ENCODE measurements around the genes AGK, CLEC5A and GSTK1.

DNA sequence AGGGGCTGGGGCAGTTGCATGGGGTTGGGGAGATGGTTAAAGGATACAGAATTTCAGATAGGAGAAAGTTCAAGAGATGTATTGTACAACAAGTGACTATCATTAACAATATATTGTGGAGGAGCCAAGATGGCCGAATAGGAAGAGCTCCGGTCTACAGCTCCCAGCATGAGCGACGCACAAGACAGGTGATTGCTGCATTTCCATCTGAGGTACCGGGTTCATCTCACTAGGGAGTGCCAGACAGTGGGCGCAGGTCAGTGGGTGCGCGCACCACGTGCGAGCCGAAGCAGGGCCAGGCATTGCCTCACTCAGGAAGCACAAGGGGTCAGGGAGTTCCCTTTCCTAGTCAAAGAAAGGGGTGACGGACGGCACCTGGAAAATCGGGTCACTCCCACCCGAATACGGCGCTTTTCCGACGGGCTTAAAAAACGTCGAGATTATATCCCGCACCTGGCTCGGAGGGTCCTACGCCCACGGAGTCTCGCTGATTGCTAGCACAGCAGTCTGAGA lies 17.8 kb upstream of the MRPS33 start:
- PRO-cap, 4 experiments, result no peak in any of the 4 experiments
- RAMPAGE, long total RNA, 2 experiments, result no peak in any of the 2 experiments

- PRO-cap, 4 experiments, result no peak in any of the 4 experiments
- RAMPAGE, long total RNA, 2 experiments, result no peak in any of the 2 experiments
Measured at GRCh38 chr7:141280026-141280745, 206.3 kb downstream of the TMEM178B start.

- PRO-cap, 4 experiments, result no peak in any of the 4 experiments
- RAMPAGE, long total RNA, 2 experiments, result no peak in any of the 2 experiments
Measured at GRCh38 chr7:141301513-141302000, 227.7 kb downstream of the TMEM178B start.

GRCh38 chr7:141366914-141367366 lies 184.3 kb upstream of the AGK start:
- PRO-cap, 4 experiments, result no peak in any of the 4 experiments
- RAMPAGE, long total RNA, 2 experiments, result no peak in any of the 2 experiments

DNA sequence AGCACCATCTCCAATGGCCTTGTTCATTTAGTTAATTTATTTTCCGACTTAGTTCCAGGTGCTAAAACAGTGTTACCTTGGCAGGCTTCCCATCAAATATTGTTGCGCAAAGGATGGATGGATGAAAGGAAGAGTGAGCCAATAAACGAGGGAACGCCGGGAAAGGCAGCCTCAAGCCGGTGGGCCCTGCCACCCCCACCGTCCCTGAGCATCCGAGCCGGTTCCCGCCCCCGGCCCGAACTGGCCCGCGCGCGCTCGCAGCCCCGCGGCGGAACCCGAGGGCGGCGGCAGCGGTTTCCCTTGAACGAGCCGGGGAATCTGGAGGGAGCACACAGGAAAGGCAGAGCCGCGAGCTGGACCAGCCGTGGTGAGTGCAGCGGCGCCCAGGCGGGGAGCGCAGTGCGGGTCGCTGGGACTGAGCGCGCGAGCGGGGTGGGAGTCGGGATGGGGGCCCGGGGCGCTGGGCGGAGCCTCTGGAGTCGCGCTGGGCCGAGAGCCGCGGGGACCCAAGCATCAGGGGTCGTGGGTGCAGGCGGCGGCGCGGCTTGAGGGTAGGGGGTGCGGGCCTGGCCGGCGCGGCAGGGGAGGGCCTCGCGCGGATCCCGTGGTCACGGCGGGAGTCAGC lies at the start of gene AGK:
TSS of gene AGK (plus strand) at position 343 of the 625 bp plus-strand sequence.
- PRO-cap, 4 experiments, result peak in 4 of 4 experiments; most common plus-strand start position 343 of the sequence (in 3); most common minus-strand start position 548 of the sequence (in 2)
- RAMPAGE, long total RNA, 2 experiments, result start-site peak on the plus strand in 1 of 2 experiments, centred at position 356 of the sequence, 107 reads per replicate

GRCh38 chr7:141585729-141586204 lies 34.6 kb downstream of the AGK start:
- PRO-cap, 4 experiments, result no peak in any of the 4 experiments
- RAMPAGE, long total RNA, 2 experiments, result no peak in any of the 2 experiments

GRCh38 chr7:141657280-141657759 lies 44.6 kb downstream of the DENND11 start:
- PRO-cap, 4 experiments, result no peak in any of the 4 experiments
- RAMPAGE, long total RNA, 2 experiments, result no peak in any of the 2 experiments

GRCh38 chr7:141946722-141947221 lies at the start of gene CLEC5A:
Gene CLEC5A, minus strand, starts transcription at chr7:141946974.
- PRO-cap, 4 experiments, result no peak in any of the 4 experiments
- RAMPAGE, long total RNA, 2 experiments, result start-site peak on the minus strand in 1 of 2 experiments, at chr7:141946939-141947001 at its widest, 15 reads per replicate

- PRO-cap, 4 experiments, result no peak in any of the 4 experiments
- RAMPAGE, long total RNA, 2 experiments, result no peak in any of the 2 experiments
Measured at GRCh38 chr7:141985782-141986376, 9.8 kb upstream of the MGAM start.

DNA sequence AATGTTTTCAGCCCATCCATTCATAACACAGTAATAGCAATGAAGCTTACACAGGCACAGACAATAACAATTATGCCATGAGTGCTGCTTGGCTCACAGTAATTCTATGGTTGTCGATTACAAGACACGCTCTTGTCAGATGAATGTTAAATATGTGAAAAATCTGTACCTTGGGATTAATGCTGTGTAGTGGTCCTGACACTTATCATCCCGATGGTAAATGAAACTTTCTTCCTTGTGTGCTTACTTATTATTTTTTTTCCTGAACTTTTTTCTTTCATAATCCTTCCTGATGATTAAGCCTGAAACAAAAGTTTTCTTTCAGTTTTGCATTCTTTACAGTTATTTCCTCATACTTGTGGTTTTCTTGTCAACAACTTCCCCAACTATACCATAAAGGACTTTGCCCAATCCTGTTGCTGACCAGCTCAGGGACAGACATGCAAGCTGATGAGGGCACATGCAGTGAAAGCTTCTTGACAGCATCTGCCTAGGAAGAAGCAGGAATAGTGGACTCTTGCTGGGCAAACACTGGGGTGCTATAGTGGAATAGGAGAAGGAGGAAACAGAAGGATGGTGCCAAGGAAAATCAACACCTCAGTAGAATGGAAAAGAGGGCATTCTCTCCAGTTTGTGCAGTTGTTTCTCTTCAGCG lies 6.8 kb upstream of the MGAM2 start:
- PRO-cap, 4 experiments, result no peak in any of the 4 experiments
- RAMPAGE, long total RNA, 2 experiments, result no peak in any of the 2 experiments

DNA sequence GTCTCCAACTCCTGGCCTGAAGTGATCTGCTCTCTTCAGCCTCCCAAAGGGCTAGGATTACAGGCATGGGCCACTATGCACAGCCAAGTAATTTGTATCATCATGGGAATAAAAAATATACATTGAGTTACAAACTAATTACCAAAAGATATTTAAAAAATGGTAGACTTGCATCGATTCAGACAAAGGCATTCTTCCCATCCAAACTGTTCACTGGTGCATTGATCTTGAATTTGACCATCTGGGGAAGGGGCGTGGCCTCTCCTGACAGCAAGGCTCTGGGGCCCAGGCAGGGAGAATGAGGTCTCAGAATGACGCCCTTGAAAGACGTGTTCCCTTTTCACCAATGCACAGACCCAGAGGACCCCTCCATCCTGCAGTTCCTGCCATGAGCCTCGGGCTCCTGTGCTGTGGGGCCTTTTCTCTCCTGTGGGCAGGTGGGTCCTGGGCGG lies 91.0 kb upstream of the PRSS58 start:
- PRO-cap, 4 experiments, result no peak in any of the 4 experiments
- RAMPAGE, long total RNA, 2 experiments, result no peak in any of the 2 experiments

- PRO-cap, 4 experiments, result no peak in any of the 4 experiments
- RAMPAGE, long total RNA, 2 experiments, result no peak in any of the 2 experiments
Measured at GRCh38 chr7:142620294-142620790, 128.9 kb upstream of the PRSS1 start.

GRCh38 chr7:142637155-142637727 lies 112.0 kb upstream of the PRSS1 start:
- PRO-cap, 4 experiments, result no peak in any of the 4 experiments
- RAMPAGE, long total RNA, 2 experiments, result no peak in any of the 2 experiments

- PRO-cap, 4 experiments, result no peak in any of the 4 experiments
- RAMPAGE, long total RNA, 2 experiments, result no peak in any of the 2 experiments
Measured at GRCh38 chr7:142656390-142656965, 92.8 kb upstream of the PRSS1 start.

DNA sequence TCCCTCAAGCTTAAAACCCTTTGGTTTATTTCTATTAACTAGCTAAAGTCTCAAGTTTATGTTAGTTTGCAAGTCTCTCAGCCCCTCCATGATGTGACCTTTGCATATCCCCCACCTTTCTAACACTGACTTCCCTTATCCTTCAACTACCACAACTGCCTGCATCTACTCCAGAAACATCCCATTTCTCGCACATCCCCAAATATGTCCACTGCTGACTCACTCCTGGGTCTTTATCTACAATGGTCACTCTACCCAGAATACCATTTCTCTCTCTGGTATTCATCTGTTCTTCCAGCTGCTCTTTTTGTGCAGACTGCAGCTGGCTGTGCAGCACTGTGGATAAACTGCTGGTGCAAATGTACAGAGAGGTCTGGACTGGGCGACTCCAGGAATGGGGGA lies 32.7 kb upstream of the PRSS1 start:
- PRO-cap, 4 experiments, result no peak in any of the 4 experiments
- RAMPAGE, long total RNA, 2 experiments, result no peak in any of the 2 experiments

GRCh38 chr7:142717549-142717748 lies 31.8 kb upstream of the PRSS1 start:
- PRO-cap, 4 experiments, result no peak in any of the 4 experiments
- RAMPAGE, long total RNA, 2 experiments, result no peak in any of the 2 experiments

DNA sequence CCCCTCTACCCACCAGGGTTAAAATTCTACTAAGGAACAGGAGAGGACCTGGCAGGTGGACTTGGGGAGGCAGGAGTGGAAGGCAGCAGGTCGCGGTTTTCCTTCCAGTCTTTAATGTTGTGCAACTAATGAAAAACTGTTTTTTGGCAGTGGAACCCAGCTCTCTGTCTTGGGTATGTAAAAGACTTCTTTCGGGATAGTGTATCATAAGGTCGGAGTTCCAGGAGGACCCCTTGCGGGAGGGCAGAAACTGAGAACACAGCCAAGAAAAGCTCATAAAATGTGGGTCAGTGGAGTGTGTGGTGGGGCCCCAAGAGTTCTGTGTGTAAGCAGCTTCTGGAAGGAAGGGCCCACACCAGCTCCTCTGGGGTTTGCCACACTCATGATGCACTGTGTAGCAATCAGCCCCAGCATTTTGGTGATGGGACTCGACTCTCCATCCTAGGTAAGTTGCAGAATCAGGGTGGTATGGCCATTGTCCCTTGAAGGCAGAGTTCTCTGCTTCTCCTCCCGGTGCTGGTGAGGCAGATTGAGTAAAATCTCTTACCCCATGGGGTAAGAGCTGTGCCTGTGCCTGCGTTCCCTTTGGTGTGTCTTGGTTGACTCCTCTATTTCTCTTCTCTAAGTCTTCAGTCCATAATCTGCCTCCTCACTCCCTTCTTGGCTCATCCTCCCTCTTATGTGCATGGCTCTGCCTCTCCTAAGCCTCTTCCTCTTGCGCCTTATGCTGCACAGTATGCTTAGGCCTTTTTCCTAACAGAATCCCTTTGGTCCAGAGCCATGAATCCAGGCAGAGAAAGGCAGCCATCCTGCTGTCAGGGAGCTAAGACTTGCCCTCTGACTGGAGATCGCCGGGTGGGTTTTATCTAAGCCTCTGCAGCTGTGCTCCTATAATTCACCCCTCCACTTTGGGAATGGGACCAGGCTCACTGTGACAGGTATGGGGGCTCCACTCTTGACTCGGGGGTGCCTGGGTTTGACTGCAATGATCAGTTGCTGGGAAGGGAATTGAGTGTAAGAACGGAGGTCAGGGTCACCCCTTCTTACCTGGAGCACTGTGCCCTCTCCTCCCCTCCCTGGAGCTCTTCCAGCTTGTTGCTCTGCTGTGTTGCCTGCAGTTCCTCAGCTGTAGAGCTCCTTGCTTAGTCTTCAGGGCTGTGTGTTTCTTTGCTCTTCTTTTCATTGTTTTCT lies 17.7 kb downstream of the PRSS2 start:
- PRO-cap, 4 experiments, result no peak in any of the 4 experiments
- RAMPAGE, long total RNA, 2 experiments, result no peak in any of the 2 experiments

GRCh38 chr7:142808235-142809203 lies 37.7 kb downstream of the PRSS2 start:
- PRO-cap, 4 experiments, result peak in 3 of 4 experiments; most common plus-strand start chr7:142809116 (in 2); most common minus-strand start chr7:142808885 (in 3)
- RAMPAGE, long total RNA, 2 experiments, result no peak in any of the 2 experiments

DNA sequence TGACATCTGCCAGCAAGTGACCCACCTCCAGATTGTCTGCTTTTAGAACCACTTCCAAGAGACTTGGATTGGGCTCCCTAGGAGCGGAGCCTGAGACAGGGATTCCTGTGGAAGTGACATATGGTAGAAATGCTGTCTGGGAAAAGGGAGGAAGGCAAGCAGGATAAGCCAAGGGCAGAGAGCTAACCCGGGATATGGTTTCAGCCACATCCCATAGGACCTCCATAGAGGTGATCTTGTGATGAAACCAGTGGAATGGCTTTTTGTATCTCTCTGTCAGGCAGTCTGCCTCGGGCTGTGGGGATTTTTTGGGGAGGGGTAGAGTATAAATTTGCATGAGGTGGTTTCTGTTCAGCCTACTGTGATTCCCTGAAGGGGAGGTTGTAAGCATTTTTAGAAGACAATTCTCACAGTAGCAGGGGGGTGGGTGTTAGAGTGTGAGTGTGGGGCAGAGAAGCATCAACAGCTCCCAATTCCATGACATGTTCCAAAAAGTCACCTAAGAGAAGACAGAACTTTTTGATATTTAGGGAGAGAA lies 11.9 kb downstream of the OR9A2 start:
- PRO-cap, 4 experiments, result no peak in any of the 4 experiments
- RAMPAGE, long total RNA, 2 experiments, result no peak in any of the 2 experiments

GRCh38 chr7:143263253-143264248 lies at the start of gene GSTK1:
Gene GSTK1, plus strand, starts transcription at chr7:143263441.
- PRO-cap, 4 experiments, result peak in 4 of 4 experiments; most common plus-strand start chr7:143263441 (in 2); most common minus-strand start chr7:143263399 (in 4)
- RAMPAGE, long total RNA, 2 experiments, result start-site peak on the plus strand in 2 of 2 experiments, at chr7:143263431-143263502 at its widest, 1,109 to 1,273 reads per replicate

Measured in right lobe of liver (tissue), 4 donors.